ENCODE results near the genes FBXO5 and CLDN20.

GRCh38 chr6:152380793-152382074 is 255.9 kb downstream of the SYNE1 start:
- CAGE, long polyA plus RNA, result no peak
- RRBS, result no CpG with 5 or more reads among the region's 20 CpGs

DNA sequence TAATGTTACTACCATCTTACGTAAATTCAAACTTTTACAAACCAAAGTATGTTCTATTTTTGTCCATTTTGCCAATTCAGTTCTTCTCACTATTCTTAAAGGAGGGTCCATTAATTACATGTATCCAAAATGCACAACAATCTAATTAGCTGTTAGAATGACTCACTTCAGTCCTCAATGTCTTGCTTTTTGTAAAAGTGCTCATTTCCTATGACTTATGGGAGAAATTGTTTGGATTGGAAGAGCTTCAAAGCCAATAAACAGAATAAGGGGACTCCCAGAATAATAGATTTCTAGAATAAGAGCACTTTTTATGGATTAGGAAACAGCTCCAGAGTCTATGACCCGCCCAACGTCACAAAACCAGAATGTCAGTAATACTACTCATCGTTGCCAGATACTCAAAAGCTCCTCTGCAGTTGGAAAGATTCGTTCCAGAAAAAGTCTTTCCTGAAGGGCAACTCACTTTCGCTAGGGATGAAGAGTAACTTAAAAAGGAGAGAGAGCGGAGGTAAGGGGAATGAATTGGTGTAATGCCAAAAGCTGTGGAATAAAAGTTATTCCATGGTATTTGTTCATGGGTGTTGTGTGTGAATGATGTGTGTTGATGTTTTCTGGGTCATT is 64.8 kb downstream of the SYNE1 start:
- CAGE, long polyA plus RNA, result no peak
- RRBS, result no CpG with 5 or more reads among the region's 7 CpGs

GRCh38 chr6:152635775-152636730 is 1.1 kb downstream of the SYNE1 start:
- CAGE, long polyA plus RNA, result no peak
- RRBS, result no CpG with 5 or more reads among the region's 37 CpGs

GRCh38 chr6:152701772-152702399 is 4.2 kb downstream of the MYCT1 start:
- CAGE, long polyA plus RNA, result no peak
- RRBS, result no CpG with 5 or more reads among the region's 5 CpGs

GRCh38 chr6:152981946-152983185 is at the start of gene FBXO5:
TSS of gene FBXO5 (minus strand) at chr6:152983041.
- CAGE, long polyA plus RNA, result no peak
- RRBS, result 1% methylated on average over 26 of the region's 95 CpGs

DNA sequence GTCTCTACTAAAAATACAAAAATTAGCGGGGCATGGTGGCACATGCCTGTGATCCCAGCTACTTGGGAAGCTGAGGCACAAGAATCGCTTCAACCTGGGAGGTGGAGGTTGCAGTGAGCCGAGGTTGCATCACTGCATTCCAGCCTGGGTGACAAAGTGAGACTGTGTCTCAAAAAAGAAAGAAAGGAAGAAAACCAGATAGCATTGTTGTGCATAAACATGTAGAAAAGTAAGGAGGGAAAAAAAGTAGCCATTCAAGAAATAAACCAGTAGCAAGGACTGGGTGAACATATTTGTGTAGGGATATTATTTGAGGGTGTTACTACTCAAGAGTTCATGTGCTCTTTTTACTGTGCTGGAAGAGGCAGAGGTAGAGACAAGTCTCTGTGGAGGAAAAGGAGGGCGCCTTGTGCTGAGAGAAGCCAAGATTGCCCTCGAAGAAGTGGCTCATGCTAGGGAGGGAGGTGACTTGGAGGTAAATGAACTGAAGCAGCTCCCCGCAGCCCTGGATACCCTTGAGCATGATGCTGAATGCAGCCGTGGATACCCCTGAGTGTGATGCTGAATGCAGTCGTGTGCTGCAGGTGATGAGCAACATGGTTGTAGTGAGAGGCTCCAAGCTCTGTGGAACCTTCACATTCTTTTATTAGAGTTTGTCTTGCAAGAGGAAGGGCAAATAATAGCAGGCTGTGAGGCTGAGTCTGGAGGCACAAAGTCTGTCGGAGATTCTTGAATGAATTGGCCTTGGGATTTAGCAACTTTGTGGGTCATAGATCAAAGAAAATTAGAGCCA is 120.5 kb upstream of the TIAM2 start:
- CAGE, long polyA plus RNA, result no peak
- RRBS, result no CpG with 5 or more reads among the region's 9 CpGs

- CAGE, long polyA plus RNA, result no peak
- RRBS, result no CpG with 5 or more reads among the region's 13 CpGs
Observed at GRCh38 chr6:155106615-155107402, 111.7 kb downstream of the TIAM2 start.

DNA sequence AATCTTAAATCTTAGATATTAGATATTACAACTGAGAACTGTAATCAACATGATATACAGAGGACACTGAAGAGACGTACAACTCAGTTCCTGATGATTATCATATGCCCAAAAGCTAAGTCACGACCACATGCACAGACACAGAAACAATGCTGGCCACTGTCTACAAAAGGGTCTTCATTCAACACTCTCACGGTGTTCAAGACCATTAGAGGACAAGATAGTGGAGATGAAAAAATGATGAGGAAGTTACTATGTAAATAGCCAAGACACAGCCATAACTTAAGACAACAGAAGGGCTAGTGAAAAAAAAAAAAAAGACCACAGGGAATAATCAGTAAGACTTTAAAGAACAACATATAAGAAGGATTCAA is at the start of gene CLDN20:
CLDN20 (plus strand) TSS at position 373 of the 374 bp plus-strand sequence.
- CAGE, long polyA plus RNA, result no peak
- RRBS, result no CpG with 5 or more reads among the region's 3 CpGs

DNA sequence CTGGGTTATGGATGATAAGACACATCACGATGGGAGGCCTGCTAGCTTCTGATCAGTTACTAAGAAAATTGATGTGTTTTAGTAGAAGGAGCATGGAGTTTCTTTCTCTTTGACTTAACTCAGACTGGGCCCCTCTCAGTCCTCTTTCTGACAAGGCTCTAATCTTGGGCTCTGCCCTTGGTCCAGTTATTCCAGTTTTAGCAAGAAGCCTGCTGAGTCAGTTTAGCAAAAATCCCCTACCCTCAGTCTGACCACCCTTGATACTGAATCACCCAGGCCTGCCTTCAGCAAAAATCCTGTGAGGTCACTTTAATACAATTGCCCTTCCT is 326.6 kb upstream of the NOX3 start:
- CAGE, long polyA plus RNA, result no peak
- RRBS, result no CpG with 5 or more reads among the region's 1 CpG

DNA sequence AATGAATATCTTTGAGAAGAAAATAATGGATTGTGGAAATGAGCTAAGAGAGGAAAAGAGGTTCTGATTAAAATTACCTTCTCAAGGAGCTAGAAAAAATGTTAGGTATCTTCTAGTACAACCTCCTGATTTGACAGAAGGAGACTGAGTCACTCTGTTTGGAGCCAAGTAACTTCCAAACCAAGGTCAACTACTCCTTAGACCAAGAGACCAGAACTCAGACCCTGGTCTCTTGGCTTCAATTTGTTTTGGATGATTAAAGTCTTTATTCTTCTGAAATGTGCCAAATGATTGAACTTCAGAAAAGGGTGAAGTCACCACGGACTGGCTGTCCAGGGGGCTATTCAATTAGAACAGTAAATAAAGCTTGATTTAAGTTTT is 602.2 kb upstream of the ARID1B start:
- CAGE, long polyA plus RNA, result no peak
- RRBS, result no CpG with 5 or more reads among the region's 1 CpG

- CAGE, long polyA plus RNA, result no peak
- RRBS, result no CpG with 5 or more reads among the region's 8 CpGs
Observed at GRCh38 chr6:156269698-156270294, 507.4 kb upstream of the ARID1B start.

- CAGE, long polyA plus RNA, result no peak
- RRBS, result no CpG with 5 or more reads among the region's 3 CpGs
Observed at GRCh38 chr6:156279132-156279808, 497.9 kb upstream of the ARID1B start.

GRCh38 chr6:156396565-156397665 is 380.3 kb upstream of the ARID1B start:
- CAGE, long polyA plus RNA, result no peak
- RRBS, result 49% methylated on average over 5 of the region's 51 CpGs

GRCh38 chr6:156686127-156686589 is 91.0 kb upstream of the ARID1B start:
- CAGE, long polyA plus RNA, result no peak
- RRBS, result no CpG with 5 or more reads among the region's 6 CpGs

DNA sequence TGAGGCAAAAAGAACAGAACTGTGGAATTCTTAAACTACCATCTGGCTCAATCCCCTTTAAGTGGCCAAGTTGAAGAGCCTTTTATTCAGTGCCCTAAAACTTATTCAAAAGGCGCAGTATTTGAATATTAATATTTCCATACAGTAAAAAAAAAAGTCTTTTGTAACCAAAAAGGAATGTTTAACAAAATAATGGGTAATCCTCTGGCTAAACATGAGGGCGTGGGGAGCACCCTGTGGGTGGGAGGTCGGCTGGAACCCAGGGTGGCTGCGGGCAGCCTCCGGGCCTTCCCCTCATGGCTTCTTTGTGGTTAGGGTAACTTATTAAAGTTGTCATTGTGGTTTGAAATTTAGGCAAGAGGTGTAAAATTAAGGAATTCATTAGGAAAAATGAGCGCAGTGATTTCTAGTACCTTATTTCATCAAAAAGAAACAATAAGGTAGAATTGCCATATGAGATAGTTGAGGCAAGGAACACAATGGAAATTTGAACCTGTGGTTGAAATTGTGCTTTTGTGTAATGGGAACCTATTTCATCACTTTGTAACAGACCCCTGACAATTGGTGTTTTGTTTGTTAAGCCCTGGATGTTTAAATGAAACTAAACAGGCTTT is 2.7 kb upstream of the ARID1B start:
- CAGE, long polyA plus RNA, result no peak
- RRBS, result no CpG with 5 or more reads among the region's 6 CpGs

DNA sequence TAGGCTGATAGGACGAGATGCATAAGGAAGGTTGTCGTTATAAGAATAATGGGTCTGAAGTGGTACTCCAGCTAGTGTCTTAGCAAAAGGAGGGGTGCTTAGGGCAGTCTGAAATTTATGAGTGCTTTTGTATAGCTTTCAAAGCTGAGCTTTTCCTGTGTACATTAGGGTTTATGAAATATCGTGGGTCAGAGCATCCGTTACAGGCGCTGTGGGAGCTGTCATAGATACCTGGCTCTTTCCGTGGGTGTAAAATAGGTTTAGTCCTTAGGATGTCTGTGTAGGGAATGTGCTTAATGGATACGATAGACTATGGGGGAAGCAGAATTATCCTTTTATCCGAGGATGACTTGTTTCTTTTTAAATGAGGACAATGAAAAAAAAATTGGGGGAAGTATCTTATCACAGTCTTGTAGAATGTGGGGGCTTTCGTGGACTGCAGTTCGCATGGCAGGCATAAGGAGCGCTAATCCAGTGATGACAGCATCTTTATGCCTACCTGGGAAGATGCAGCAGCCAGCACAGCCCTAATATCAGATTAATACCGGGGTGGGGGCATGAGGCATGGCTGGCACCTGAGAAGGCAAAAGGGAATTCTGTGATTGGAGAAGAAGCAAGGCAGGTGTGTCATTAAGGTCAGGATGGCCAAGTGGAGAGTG is 15.5 kb downstream of the ARID1B start:
- CAGE, long polyA plus RNA, result no peak
- RRBS, result no CpG with 5 or more reads among the region's 12 CpGs

GRCh38 chr6:156795769-156796354 is 18.7 kb downstream of the ARID1B start:
- CAGE, long polyA plus RNA, result no peak
- RRBS, result no CpG with 5 or more reads among the region's 9 CpGs

DNA sequence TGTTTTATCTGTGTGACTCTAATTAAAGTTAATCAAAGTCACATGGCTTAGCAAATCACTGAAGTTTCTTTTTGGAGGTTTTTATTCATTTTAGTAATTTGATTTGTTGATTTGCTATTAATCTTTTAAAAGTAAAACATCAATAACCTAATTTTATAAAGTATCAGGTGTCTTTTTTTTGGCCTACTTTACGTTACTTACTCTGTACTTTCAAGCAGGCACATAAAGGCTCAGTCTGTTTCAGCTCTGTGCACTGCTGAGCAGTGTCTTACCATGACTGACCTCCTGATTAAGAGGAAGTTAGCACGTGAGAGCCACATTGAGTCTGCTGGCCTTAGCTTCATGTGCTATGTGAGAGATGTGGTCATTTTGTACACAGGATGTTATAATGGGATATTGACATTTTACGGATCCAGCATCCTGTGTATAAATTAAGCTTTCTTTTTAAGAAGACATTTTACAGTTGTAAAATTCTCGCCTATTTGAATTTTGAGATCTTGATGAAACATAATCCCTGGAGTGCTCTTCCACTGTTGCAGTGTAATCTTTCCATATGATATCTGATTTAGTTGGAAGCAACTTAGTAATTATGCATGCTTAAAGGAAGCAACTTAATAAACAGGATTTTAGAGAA is 31.9 kb downstream of the ARID1B start:
- CAGE, long polyA plus RNA, result no peak
- RRBS, result no CpG with 5 or more reads among the region's 4 CpGs

GRCh38 chr6:156857351-156858347 is 80.5 kb downstream of the ARID1B start:
- CAGE, long polyA plus RNA, result no peak
- RRBS, result no CpG with 5 or more reads among the region's 5 CpGs

DNA sequence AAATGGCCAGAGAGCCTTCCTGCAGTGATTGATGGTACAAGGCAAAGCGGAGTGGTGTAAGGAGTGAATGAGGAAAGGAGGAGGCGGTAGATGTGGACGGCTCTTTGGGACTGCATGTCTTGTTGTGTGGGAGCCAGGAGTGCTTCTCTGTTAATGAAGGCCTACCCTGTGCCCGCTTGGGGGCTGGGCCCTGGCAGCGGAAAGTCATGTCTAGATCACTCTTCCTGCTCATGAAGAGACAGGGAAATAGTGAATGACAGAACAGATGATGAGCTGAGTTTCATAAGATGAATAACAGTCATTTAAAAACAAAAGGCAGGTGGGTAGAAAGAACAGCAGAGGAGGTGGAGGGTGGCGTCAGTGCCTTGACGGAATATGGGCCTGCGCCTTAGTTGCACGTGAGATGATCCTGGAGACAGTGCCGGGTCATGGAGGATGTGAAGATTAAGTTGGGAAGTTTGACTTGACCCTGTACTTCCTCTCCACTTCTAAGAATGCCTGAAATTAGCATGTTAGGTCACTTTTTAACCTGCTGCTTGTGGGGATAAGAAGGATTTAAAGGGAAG is 85.5 kb downstream of the ARID1B start:
- CAGE, long polyA plus RNA, result no peak
- RRBS, result no CpG with 5 or more reads among the region's 10 CpGs